ENCODE measurements around a stretch of chr22.

- PRO-cap, result bidirectional peak, plus-strand start at chr22:46044644, minus-strand start at chr22:46044584; bidirectional peak, plus-strand start at chr22:46044968, minus-strand start at chr22:46044789; bidirectional peak, plus-strand start at chr22:46045113, minus-strand start at chr22:46045167
Measured at GRCh38 chr22:46044454-46045515, 67.8 kb upstream of the WNT7B start.

GRCh38 chr22:46071658-46072079, 78.7 kb upstream of the PPARA start:
- PRO-cap, result bidirectional peak, plus-strand start at chr22:46071716, minus-strand start at chr22:46071588; bidirectional peak, plus-strand start at chr22:46071949, minus-strand start at chr22:46071932

DNA sequence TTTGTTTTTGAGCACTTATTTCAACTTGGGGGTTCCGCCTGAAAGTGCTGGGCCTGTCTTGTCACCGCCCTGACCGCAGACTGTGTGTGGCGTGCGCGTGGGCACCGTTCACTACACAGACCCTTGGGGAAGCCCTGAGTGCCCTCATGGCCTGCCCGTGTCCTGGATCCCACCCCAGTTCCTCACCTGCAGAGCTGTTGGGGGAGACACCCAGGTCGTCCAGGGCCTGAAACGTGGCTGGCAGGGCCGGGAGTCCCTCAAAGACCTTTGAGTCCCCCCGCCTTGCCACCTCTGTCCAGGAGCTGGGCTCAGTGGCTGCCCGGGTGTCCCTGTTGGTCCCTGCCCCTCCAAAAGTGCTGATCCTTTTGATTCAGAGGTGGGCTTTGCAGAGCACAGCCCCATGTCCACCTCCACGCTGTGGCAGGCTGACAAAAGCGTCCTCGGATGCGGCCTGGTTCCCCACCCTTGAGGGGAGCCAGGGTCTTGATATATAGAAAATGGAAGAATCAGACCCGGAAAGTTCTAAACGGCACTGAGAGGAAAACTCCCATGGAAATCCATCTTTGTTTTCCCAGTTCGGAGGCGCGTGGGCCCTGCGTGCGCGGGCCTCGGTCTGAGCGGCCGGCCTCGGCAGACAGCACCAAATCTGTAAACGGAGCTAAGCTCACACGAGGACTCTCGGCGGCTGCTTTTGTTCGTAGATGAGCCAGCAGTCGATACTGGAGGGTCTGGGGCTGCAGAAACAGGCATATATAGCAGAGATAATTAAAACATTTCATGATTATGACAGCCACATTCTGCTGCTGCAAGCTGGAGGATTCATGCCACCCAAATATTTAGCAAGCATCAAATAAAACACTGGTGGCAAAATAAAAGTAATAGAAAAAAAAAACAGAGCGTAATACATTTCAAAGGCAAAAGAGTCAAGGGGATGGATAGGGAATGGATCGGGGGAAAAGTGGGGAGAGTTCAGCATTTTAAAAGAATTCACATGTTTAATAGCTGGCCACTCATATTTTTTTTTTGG, 68.6 kb upstream of the PPARA start:
- PRO-cap, result no peak

DNA sequence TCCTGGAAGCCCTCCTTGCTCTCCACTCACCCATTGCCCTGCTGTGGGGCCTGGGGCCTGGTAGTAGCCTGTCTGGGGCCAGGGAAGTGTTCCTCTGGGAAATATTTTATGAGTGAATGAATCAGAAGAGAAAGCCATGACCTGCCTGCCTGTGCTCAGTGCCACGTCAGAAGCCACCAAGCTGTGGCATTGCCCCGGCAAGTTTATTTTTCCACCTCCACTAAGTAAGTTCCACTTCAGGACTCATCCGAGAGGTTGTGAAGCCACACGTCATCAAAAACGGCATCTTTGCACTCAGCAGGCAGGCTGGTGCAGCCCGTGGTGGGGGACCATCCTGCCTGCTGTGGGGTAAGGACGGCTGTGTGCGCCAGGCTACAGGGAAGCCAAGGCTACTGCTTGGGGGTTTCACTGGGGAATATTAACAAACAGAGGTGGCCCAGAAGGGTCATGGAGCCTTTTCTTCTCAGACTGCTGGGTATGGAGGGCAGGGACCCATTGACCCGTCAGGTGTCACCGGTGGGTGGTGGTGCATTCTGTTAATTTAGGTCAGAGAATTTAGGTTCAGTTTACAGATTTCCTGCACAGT, 59.5 kb upstream of the PPARA start:
- PRO-cap, result no peak

GRCh38 chr22:46193731-46194421, 43.5 kb downstream of the PPARA start:
- PRO-cap, result no peak

DNA sequence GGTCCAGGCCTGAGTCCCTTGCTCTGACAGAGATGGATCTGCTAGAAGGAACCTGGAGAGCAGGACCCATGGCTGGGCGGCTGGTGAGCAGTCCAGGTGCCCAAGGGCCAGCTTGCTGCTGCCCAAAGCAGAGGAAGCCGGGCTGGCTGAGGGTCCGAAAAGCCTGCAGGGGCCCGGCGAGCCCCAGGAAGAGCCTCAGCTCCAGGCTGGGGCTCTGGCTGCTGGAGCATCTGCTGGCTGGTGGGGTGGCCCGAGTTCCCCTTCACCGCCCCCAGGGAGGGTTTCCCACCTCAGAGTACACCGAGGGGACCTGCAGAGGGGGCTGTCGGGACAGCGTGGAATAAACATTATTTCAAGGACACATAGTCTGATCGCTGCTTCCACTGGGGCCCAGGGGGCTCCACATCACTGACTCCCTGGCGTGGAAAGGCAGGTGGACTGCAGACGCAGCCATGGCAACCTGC, 21.5 kb downstream of the TRMU start:
- PRO-cap, result no peak

DNA sequence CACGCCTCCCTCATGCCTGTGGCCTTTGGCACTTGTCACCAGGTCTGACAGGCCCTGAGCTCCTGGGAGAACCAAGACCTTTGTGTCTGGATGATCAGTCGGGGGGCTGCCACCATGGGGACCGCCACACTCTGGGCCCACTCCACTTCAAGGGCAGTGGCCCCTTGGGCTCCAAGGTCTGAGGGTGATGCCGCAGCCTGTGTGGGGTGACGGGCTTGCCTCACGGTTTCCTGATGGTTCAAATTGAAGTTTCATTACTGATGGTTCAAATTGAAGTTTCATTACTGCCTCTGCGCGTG, 27.4 kb downstream of the TRMU start:
- PRO-cap, result no peak

- PRO-cap, result bidirectional peak, plus-strand start at chr22:46575641, minus-strand start at chr22:46575514
Measured at GRCh38 chr22:46574825-46575938, 37.8 kb upstream of the CELSR1 start.

DNA sequence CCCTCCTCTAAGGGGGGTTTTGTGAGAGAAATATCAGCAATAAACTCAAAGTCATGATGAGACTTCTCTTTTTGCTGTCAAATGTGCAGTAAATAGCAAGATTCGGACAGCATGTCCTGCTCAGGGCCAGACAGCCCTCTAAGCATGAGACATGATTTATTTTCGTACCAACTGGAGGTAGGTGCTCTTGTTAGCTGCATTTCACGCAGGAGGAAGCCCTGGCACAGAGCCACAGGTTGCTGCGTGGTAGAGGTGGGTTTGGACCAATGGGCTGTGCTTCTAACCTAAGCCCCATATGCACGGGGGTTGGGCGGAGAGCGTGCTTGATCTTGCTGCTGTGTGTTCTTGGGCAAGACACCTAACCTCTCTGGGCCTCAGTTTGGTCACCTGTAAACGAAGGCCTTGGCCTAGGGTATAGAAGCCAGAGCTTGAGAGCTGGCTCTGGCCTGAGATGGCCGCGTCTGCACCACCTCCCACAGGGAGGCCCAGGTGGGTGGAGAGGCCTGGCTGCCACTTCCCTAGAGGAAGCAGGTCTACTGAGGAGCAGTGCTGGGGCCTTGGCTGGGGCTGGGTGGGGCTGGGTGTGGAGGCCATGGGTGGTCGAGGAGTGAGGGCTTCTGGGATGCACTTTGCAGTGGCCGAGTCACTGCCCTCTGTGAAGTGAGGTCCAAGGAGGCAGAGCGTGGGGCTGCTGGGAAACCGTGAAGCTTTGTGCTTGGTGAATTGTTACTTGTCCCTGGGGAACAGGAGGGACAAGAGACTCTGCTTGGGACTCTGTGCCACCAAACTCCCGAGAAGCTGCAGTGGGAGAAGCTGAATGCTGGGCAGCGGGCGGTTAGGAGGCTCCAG, 38.5 kb upstream of the GRAMD4 start:
- PRO-cap, result no peak

- PRO-cap, result no peak
Measured at GRCh38 chr22:46587188-46588241, 32.7 kb upstream of the GRAMD4 start.

- PRO-cap, result no peak
Measured at GRCh38 chr22:46625830-46626513, 5.8 kb downstream of the GRAMD4 start.

DNA sequence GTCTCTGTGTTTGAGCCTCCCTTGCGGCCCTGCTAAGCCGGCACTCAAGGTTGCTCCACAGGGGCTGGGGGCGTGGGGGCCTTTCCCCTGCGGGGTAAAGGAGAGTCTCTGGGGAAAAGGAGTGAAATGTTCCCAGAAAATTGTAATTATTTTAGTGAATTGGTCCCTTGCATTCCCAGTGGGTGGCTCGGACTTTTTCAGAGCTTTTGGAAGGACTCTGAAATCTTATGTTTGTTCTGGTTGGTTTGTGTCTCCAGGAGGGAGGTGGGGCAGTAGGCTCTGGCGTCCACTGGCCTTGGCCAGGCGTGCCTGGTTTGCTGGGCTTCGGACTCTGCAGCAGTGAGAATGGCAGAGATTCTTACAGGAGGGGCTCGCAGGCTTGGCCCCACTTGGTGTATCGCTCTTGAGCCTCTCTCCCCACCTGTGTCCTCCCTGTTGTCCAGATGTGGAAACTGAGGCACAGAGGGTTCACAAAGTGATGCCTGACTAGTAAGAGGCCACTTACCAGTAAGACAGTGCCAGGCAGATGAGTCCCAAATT, 18.0 kb downstream of the GRAMD4 start:
- PRO-cap, result no peak

DNA sequence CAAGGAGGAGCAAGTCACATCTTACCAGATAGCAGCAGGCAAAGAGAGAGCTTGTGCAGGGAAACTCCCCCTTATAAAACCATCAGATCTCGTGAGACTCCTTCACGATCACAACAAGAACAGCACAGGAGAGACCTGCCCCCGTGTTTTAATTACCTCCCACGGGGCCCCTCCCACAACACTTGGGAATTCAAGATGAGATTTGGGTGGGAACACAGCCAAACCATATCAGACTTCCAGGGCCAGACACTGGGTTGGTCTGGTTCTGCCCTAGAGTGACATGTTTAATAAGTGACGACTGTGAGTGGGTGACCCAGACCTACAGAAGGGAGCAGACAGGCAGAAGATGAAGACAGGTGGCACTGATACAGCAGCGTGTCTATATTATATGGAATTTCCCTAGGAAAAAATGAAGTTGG, 26.7 kb downstream of the GRAMD4 start:
- PRO-cap, result no peak

GRCh38 chr22:46684489-46685106, 53.5 kb downstream of the CERK start:
- PRO-cap, result no peak

DNA sequence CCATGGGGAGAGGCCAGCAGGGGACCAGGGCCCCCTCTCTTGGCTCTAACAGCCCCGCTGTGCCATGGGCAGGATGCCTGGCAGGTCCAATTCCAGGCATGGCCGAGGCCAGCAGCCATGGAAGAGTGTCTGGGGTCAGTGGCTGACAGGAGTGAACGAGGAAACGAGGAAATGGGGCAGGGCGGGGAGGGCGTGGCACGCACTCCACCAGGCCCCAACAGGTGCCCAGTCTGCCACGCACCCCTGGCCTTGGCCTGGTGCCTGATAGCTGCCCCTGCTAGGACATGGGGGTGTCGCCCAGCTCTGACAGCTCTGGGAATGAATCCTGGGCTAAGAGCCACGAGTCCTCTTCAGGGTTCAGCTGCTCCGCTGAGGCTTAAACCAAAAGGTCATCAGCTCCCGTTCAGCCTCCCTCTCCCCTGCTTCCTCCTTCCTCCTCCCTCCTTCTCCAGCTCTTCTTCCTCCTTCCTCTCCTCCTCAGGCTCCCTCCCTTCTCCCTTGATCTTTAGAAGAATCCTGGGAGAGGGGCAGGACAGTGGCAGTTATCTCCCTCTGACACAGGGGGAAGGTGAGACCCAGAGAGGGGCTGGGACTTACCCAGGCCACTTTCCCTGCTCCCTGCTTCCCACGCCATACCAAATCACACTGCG, 11.5 kb upstream of the TBC1D22A start:
- PRO-cap, result no peak

DNA sequence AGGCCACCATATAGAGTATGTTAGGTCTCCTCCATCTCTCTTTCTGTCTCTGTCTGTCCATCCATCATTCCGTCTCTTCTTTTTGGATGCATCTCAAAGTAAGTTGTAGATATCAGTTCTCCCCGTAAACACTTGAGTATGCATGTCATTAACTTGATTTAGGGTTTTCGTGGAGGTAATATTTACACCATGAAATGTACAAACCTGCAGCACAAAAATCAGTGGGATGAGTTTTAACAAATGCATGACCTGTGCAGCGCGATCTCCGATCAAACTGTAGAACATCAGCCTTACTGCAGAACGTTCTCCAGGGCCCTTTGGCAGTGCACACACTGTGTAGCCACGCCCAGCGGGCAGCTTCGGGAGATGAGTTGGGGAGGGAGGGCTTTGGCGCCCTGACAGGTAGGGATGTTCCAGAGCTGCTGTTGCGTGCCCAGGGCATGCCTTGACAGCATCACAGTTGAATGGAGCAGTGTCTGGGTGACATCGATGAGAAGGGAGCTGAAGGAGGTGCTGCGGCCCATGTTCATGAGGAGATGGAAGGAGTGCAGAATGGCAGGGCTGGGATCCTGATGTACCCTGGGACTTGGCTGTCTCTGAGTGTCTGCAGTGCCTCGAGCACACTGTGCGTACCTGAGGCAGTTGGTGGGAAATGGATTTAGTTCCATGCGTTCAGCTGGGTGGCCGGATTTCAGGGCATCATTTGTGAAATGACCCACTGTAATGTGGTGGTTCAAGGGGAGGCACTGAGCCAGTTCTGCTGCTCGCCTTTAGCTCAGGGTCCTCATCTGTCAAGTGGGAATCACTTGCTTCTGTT, 80.2 kb downstream of the TBC1D22A start:
- PRO-cap, result no peak

DNA sequence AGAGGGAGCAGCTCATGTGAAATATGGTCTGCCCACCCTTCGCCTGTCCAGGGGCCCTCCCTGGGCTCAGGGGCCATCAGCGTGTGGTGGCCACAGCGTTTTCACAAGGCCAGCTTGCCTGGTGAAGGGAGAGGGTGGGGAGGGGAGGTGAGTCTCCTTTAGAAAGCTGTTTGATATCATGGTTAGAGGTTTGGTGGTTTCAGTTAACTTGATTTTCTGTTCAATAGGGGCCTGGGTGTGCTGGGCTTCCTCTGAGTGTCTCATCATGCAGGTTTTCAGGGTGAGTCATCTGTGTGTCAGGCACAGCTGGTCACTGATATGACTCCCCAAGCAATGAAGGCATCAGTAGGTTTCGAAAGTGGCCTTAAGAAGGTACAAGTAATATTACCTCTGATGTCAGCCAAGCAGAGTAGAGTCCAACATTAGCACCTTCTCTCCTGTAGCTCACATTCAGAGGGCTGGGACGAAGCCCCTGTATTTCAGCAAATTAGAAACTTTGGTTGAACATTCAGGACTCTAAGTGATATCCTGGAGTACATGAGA, 172.4 kb downstream of the TBC1D22A start:
- PRO-cap, result no peak

DNA sequence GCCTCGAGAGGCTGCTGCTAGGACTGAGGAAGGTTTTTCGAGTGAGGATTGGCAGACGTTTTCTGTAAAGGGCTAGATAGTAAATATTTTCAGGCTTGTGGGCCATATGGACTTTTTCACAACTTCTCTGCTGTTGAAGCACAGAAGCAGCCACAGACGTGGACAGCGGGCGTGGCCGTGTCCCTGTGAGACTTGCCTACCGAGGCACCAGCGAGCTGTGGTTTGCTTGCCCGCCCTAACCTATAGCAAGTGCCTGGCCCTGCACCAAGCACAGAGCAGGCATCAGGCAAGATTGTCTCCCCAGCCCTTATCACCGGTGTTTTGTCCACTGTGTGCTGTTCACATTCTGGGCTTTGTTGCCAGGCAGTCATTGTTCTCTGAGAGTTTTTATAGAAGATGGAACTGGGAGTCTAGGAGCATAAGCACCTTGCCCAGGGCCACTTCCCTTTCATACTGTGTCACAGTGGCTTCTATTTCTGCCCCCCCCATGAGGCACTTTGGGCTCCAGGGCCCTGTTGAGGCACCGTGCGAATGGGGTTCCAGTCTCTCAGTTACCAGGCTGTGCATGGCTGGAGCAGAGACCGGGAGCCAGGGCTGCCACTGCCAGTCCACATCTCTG, 279.4 kb downstream of the TBC1D22A start:
- PRO-cap, result no peak

- PRO-cap, result no peak
Measured at GRCh38 chr22:47129862-47130529, 367.5 kb downstream of the TBC1D22A start.

DNA sequence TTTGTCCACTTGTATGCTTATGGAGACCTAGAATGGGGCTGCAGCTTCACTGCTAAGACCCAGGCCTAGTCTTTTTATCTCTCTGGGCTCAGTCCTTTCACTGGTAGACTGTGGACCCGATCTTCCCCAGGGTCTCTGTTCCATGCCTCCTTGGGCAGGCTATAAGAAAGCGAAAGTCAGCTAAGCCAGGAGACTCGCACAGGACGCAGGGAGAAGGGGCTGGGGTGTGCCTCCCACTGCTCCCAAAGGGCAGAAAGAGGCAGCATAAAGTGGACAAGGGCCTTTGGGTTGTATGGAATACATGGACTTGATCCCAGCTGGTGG, 398.9 kb upstream of the TAFA5 start:
- PRO-cap, result no peak

Data from left ventricle myocardium (tissue), 1 donor.